AG04450 (cell line): ENCODE measurements around a stretch of chr2.

DNA sequence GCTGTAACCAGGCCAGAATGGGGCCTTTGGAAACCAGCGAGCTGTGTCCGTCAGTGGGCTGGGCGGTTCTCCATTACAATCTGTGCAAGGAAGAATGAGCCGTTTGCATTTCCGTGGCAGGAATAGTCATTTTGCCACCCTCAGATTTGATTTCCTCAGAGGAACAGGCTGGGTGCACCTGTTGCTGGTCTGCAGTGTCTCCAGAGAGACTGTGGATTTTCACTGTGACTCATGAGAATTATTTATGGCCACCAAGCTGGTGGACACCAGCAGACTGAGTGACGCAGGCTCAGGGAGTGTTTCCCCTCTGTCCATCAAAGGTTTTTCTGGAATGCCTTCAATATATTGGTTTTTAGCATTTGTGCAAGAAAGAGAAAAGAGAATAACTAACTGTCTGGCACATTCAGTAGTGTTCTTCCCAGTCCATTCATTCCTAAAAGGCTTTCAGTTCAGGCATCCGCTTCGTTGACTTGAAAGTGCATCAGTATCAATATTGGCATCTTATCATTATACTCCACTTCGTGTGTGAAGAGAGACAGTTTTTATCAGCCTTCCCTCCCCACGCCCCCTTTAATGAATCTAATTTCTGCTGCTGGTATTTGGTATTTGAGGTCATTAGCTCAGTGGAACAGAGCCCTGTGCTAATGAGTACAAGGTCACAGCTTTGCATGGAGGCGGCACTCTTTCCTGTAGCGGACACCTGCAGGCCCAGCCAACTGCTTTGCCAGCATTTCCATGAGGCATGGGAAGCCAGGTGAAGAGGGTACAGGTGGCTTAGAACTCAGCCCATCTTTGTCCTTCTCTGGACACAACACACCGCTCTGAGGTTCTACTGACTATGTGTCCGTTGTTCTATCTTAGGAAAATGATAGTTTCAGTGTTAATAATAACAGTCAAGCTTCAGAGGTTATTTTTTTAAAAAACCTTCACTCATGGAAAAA, 39.9 kb downstream of the PRKCE start:
- CAGE, long polyA plus RNA, result no peak
- RRBS, result no CpG with 5 or more reads among the region's 14 CpGs

DNA sequence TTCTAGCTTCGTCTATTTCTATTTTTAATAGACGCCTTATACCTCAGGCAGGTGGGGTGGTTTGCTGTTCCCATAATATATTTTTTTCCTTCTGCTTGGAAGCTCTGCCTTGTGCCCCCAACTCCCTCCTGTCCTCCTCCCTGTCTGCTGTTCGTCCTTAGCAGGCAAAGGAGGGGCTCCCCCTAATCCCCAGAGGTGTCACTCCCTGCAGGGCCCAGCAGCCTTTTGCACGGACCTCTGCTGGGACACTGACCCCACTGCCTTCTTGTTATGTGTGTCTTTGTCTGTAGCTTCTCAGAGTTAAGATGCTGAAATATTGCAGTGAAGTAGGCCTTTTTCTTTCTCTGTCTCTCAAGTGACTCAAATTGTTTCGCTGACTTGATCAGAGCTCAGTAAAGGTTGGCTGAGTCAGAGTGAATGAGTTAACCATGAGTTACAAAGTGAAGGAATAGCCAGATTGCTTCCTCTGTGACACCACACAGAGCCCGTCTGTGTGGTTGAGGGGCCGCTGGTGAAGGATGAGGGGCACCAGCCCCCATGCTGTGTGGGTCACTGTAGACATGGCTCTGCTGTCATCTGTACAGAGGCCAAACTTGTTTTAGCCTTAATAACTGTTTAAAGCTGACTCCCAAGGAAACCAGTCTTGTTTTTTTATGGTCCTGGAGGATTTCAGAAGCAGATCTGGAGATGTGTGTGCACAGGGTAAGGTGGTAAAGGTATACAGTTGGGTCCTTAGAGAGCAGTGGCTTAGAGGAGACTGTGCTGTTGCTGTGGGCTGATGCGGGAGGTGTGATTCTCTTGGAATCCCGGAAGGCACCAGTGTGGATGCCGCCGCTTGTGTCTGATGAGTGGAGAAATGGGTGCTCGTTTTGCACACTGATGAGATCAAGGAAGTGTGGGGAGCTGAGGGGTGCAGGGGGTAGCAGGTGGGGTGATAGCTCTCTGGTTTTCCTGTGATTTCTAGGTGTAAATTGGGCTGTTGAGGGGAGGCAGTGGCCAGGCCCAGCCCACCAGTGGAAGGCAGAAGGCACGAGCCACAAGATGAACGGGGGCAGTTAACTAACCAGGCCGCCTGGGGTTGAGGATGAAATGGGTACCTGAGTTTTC, 47.9 kb downstream of the PRKCE start:
- CAGE, long polyA plus RNA, result no peak
- RRBS, result no CpG with 5 or more reads among the region's 15 CpGs

- CAGE, long polyA plus RNA, result no peak
- RRBS, result no CpG with 5 or more reads among the region's 11 CpGs
These were observed 49.2 kb downstream of the PRKCE start for GRCh38 chr2:45700346-45701364.

DNA sequence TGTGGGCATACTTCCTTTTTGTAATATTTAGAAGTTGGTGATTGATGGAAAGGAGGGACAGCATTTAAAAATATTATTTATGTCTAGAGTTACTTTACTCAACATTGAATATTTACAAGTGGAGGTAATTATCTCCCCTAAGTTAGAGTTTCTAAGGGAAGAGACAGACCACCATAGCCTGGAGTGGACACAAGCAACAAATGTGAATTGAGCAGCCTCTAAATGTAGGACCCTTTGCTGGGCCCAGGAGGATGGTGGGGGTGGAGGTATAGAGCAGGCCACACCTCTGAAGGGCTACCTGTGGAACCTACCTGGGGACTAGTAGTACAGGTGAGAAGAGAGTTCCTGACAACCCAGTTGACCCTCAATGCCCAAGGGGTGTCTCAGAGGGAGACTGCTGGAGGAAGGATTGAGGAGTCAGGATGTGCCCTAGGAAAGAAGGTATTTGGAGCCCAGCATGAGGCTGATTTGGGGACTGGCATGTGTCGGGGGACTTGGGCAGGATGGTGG, 169.7 kb downstream of the PRKCE start:
- CAGE, long polyA plus RNA, result no peak
- RRBS, result no CpG with 5 or more reads among the region's 1 CpG

- CAGE, long polyA plus RNA, result no peak
- RRBS, result no CpG with 5 or more reads among the region's 8 CpGs
These were observed 260.6 kb downstream of the PRKCE start for GRCh38 chr2:45911848-45912639.

DNA sequence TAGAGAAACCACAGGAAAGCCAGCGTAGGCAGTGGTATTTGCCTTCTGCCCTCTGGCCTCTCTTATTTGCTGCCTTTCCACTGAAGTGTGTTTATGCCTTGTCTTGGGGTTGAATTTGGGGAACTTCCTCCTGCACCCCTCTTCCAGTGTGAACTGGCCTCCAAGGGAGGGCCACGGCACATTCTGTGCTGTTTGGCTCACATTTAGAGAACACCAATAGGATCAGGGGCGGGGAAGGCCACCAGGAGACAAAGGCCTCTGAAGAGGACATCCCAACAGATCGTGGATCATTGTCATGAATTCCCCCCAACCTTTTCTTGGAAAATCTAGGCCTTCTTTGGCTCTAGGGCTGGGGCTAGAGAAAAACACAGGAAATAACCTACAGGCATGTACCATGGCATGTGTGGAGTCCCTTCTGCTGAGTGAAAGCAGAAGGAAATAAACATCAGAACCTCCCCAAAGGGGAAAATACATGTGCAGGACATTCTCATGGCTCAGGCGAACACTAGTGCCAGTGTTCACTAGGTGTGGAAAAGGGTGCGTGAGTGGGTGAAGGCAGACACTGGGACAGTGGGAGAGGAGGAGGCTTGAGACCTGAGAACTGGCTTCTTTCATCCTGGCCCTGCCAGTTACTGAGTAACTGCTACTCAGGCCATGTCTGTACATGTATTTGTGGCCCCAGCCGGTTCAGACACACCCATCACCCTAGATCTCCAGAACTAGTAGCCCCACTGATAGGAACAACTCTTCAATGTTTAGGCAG, 268.1 kb downstream of the PRKCE start:
- CAGE, long polyA plus RNA, result no peak
- RRBS, result no CpG with 5 or more reads among the region's 7 CpGs

GRCh38 chr2:45993357-45993999, 303.7 kb upstream of the EPAS1 start:
- CAGE, long polyA plus RNA, result no peak
- RRBS, result no CpG with 5 or more reads among the region's 7 CpGs

DNA sequence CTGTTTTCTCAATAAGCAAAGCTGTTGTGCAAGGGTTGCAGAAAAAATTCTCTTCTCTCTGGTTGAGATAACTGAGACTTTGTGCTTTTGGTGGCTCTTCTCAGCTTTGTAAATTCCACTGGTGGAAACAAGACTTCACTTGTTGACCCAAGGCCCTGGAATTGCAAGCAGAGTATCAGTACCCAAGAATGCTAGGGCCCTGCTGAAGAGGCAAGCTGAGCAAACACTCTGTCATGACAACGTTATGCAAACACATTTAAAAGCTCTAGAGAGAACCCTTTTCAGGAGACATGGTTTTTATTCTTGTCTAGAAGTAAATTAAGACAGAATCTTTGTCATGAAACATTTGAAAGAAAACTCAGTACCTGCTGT, 294.6 kb upstream of the EPAS1 start:
- CAGE, long polyA plus RNA, result no peak
- RRBS, result no CpG with 5 or more reads among the region's 1 CpG

DNA sequence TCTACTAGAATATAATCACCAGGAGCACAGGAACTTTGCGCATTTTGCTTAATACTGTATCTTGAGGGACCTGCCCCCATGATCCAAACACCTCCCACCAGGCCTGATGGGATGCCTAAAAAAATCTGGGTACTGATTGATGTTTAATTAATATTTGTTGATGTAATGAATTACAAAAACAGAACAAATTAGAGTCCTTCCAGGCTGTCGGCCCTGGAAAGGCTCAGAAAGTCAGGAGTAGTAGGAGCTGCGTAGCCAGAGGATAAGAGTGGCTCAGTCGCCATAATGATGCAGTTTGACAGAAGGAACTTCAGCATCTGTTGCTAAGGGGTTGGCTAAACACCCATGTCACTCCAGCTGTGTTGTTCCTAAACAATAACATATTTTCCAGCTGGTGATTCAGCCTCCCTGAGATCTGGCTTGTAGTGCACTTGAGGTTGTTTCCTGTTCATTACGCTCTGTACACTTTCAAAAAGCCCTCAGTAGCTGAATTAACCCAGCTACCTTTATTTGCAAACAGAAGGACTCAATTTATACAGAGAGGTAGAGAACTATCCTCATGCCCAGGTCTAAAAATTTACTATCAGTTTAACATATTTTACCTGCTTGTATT, 39.8 kb upstream of the EPAS1 start:
- CAGE, long polyA plus RNA, result no peak
- RRBS, result no CpG with 5 or more reads among the region's 5 CpGs

- CAGE, long polyA plus RNA, result no peak
- RRBS, result no CpG with 5 or more reads among the region's 9 CpGs
These were observed 6.2 kb downstream of the EPAS1 start for GRCh38 chr2:46303110-46304186.

GRCh38 chr2:46307912-46308690, 10.9 kb downstream of the EPAS1 start:
- CAGE, long polyA plus RNA, result no peak
- RRBS, result no CpG with 5 or more reads among the region's 3 CpGs

DNA sequence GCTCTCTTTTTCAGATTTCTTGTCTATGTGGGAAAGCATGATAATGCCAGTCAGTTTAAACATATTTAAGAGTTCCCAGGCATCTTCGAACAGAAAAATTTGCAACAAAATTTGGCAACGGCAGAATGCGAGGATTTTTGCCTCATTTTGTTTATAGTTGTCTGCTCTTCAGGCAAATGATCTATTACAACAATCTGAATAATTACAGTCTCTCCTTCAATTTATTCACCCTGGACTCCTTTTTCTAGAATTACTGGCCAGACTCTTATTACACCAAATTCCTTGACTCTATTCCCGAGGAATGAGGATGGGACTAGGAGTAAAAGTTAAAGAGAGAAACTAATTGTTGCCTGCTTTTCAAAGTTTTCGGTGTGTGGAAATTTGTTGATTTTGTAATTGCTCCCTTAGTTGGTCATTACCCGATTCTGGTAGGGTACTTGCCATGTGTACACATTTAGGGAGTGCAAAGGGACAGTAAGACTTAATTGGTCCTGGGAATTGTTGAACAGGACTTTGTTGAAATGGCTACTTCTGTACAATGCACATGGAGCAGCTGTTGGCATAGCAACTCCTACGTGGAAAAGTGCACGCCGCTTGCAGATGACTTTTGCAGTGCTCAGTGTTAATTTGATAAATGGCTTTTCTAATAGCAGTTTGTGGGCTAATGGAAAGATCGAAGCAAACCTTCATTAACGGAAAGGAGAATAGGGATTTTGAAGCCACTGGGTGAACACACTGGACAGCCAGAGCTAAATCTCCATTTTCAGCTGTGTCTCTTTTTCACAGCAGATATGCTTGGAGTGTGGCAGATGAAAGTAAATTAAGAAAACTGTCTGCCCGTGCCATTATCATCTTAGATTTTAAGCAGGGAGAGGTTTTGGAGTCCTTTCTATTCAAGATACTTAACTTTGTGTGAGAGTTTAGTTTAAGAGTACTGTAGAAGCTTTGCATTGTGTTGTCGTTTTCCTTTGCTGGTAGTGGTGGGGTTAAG, 22.9 kb downstream of the EPAS1 start:
- CAGE, long polyA plus RNA, result no peak
- RRBS, result no CpG with 5 or more reads among the region's 13 CpGs

DNA sequence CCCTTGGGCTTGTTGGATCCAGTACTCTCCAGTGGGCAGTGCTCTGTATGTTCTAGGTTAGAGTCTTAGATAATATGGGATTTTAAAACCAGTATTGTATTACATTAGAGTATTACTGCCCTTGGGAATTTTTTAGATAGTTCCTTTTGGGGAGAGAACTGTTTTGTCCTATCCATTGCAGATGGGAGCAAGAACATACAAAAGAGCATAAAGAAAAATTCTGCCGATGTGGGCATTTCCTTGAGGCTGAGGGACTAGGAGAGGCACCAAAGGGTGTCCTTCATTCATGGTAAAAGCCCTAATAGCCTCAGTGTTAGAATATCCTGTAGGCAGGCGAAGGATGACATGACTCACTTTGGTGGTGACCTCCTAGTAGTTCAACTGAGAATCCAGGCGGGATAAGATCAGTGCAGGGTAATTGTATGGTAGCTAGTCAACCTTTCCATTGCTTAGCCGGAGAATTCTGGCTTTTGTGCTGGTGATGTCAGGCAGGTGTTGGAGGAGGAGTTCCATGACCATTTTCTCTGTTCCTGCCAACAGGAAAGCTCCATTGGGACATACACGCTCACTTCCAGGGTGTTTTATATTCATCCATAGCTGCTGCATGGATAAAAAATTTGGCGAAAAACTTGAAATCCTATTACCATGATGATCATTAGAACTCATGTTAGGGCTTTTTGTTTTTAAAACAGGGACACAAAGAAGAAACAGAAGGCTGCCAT, 28.1 kb downstream of the EPAS1 start:
- CAGE, long polyA plus RNA, result no peak
- RRBS, result no CpG with 5 or more reads among the region's 6 CpGs

- CAGE, long polyA plus RNA, result no peak
- RRBS, result no CpG with 5 or more reads among the region's 6 CpGs
These were observed 90.3 kb downstream of the EPAS1 start for GRCh38 chr2:46387231-46388212.

DNA sequence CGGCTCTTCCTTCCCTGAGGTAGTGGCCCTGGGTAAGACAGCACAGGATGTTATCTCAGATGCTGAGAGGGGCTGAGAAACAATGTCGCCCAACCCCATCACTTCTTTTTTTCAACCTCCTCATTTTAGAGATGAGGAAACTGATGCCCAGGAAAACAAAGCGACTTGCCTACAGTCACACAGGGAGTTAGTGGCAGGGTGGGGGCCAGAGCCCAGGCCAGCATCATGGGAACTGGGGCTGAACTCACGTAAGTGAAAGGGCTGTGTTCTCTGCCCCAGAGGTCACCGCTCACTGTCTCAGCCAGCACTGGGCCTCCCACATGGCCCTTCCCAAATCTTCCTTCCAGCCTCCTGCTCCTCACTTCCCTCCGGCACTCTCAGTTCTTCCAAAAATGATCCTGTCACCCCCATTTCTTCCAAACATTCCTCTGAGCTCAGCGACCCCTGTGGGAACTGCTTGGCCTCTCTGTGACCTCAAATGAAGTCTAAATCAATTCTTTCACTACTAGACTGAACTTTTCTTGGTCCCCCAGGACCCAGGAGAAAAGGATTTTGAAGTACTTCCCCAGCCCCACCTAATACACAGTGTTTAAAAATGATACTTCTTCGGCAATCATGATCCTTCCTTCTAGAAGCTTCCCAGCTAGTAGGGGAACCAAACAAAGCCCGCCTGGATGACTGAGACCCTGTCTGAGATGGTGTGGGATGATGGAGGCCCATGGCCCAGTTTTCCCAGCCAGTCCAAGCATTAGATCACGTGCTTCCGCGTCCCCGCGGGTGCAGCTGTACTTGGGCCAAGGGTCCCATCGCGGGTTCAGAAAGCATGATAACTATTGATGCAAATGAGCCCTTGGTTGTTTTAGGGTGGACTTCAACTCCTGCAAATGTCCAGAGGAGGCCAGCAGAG, 91.8 kb downstream of the EPAS1 start:
- CAGE, long polyA plus RNA, result no peak
- RRBS, result no CpG with 5 or more reads among the region's 16 CpGs

GRCh38 chr2:46521145-46521597, 21.1 kb upstream of the RHOQ start:
- CAGE, long polyA plus RNA, result no peak
- RRBS, result no CpG with 5 or more reads among the region's 2 CpGs

DNA sequence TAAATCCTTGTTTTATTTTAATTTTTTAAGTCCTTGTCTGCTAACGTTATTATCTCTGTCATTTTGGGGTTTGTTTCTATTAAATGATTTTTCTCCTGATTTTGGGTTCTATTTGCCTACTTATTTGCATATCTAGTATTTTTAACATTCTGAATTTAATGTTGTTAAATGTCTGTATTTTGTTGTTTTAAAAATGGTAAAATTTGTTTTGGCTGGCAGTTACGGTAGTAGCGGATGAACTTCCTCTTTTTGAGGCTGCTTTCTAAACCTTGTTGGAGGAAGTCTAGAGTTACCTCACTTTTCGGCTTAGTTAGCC, 7.9 kb upstream of the RHOQ start:
- CAGE, long polyA plus RNA, result no peak
- RRBS, result no CpG with 5 or more reads among the region's 4 CpGs

GRCh38 chr2:46540371-46541032, 1.8 kb upstream of the RHOQ start:
- CAGE, long polyA plus RNA, result no peak
- RRBS, result no CpG with 5 or more reads among the region's 5 CpGs

- CAGE, long polyA plus RNA, result no peak
- RRBS, result no CpG with 5 or more reads among the region's 3 CpGs
These were observed 4.5 kb upstream of the ATP6V1E2 start for GRCh38 chr2:46546886-46547248.

GRCh38 chr2:46581621-46582584, 34.9 kb downstream of the PIGF start:
- CAGE, long polyA plus RNA, result no peak
- RRBS, result no CpG with 5 or more reads among the region's 4 CpGs